Cytotoxic T cell (primary cell): ENCODE results near the gene ARMC9.

DNA sequence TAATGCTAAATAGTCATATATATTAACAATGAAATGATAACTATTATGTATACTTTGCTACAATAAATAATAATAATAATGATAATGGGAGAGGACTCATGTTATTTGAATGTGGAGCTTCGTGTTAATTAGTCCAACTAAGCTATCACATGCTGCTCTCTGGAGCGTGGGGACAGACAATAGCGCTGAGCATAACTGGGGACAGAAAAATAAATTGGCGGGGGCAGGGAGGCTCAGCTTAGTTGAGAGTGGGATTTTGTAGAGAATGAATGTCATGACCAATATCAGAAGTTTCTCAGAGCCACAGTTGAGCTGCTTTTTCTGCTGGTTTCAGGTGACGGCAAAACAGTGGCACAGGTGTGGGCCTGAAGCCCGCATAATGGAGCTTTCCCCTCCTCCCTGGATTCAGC, 111.2 kb upstream of the CAB39 start:
- PRO-cap, 2 experiments, result no peak in any of the 2 experiments

DNA sequence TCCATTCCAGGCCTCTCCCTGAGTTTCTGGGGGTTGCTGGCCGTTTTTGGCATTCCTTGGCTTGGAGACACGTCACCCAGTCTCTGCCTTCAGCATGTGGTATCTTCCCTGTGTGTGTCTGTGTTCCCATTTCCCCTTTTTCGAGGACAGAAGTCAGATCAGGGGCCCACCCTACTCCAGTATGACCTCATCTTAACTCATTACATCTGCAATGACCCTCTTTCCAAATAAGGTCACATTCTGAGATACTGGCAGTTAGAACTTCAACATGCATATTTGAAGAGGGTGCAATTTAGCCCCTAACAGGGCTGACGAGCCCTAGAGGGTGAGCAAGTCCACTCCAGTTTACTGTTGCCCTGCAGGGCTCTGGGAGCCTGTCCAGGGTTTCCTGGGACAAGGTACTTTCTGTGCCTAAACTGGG, 45.4 kb upstream of the CAB39 start:
- PRO-cap, 2 experiments, result no peak in any of the 2 experiments

- PRO-cap, 2 experiments, result no peak in any of the 2 experiments
Measured at GRCh38 chr2:230668500-230669229, 44.0 kb upstream of the CAB39 start.

DNA sequence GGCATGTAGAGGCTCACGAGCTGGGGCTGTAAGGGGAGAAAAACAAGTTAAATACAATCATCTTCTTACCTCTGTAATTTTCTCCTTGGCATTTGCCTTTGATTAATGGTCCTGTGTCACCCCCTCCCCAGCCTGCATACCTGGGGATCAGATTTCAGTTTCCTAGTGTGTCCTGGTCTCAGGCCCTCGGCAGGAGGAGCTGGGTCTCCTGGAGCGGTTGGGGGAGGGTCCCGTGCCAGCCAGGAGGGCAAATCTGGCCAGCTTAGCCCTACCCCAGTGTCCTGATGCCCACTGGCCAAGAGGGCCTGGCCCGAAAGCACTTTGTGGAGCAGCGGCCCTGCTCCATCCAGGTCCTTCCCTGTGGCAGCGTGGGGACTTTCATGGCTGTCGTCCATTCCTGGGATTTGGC, 3.8 kb downstream of the ITM2C start:
- PRO-cap, 2 experiments, result no peak in any of the 2 experiments

DNA sequence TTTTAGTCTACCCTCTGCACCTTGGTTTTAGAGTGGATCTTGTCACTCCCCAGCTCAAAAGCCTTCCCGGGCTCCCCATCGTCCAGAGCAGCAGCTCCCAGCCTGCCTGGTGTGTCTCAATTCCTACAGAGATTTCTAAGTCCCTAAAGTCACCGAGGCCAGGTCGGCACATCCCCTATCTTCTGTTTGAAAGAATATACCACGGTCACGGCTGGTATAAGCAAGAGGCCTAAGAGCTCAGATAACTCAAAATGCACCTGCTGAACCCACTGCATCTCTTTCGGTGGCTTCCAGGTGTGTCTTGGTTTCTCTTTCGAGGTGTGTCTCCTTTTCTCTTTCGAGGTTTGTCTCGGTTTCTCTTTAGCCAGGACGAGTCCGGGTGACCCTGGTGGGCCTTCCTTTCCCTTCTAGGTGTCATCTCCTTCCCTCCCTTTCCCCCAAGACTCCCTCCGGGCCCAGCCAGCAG, 8.2 kb downstream of the ITM2C start:
- PRO-cap, 2 experiments, result no peak in any of the 2 experiments

DNA sequence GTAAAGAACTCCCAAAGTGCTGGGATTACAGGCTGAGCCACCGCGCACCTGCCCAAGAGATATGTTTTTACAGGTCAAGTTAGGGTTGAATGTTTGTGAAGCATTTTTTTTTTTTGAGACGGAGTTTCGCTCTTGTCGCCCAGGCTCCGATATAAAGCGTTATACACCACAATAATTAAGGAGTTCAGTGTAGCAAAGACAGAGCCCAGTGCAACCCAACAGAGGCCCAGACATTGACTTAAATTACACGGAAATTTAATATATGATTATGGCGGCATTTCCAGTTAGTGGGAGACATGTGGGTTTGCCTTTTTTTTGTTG, 15.3 kb downstream of the ITM2C start:
- PRO-cap, 2 experiments, result no peak in any of the 2 experiments

- PRO-cap, 2 experiments, result no peak in any of the 2 experiments
Measured at GRCh38 chr2:231052621-231053323, 3.9 kb upstream of the PSMD1 start.

DNA sequence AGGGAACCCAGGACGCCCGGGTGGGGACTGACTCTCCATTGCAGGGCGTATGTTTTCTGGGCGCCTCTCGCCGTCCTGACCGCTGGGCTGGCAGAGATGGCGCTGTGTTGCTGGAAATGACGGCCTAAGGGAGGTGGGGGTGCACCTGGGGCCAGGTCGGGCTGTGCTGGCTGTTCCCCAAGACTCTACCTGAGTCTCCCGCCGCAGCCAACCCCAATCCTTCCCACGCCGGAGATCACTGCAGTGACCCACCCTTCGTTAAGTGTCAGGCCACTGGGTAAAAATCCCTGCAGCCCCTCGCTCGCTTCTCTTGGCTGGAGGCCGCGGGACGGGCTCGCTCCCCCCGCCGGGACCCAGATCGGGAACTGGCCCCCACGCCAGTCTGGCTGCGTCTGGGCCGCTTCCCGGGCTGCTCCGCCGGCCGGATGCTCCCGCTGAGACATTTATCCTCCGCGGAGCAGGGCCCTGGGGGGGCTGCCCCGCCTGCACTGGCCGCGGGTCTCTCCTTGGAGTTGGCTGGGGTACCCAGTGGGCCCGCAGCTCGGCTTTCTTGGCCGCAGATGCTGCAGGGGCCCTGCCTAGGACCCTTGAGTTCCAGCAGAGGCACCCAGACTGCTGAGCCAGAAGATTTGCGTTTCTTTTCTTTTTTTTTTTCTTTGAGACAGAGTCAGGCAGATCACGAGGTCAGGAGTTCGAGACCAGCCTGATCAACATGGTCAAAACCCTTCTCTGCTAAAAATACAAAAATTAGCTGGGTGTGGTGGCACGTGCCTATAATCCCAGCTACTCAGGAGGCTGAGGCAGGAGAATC, 7.7 kb upstream of the ARMC9 start:
- PRO-cap, 2 experiments, result no peak in any of the 2 experiments

- PRO-cap, 2 experiments, result peak in 1 of 2 experiments; most common plus-strand start chr2:231198676 (in 1); most common minus-strand start chr2:231198491 (in 1)
Measured at GRCh38 chr2:231198116-231199222, at the start of gene ARMC9. Gene ARMC9 (plus strand): TSS chr2:231198631.

- PRO-cap, 2 experiments, result no peak in any of the 2 experiments
Measured at GRCh38 chr2:231244758-231245550, 46.5 kb downstream of the ARMC9 start.

- PRO-cap, 2 experiments, result no peak in any of the 2 experiments
Measured at GRCh38 chr2:231318243-231318876, 77.2 kb upstream of the B3GNT7 start.

GRCh38 chr2:231409628-231410363, 14.3 kb downstream of the B3GNT7 start:
- PRO-cap, 2 experiments, result no peak in any of the 2 experiments

DNA sequence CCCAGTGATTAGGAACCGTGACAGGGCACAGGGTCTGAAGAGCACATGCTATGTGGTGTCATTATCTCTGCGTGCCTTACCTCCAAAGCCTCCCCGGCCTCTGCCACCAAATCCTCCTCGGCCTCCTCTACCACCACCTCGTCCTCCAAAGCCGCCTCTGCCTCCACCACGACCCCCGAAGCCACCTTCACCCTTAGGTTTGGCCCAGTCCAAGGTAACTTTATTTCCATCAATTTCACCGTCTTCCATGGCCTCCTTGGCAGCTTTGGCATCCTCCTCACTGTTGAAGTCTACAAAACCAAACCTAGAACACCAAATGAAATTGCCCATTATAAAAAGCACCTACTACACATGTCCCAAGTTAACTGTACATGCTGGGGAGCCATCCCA, 9.0 kb downstream of the NCL start:
- PRO-cap, 2 experiments, result peak in 1 of 2 experiments; most common minus-strand start position 282 of the sequence (in 1)

DNA sequence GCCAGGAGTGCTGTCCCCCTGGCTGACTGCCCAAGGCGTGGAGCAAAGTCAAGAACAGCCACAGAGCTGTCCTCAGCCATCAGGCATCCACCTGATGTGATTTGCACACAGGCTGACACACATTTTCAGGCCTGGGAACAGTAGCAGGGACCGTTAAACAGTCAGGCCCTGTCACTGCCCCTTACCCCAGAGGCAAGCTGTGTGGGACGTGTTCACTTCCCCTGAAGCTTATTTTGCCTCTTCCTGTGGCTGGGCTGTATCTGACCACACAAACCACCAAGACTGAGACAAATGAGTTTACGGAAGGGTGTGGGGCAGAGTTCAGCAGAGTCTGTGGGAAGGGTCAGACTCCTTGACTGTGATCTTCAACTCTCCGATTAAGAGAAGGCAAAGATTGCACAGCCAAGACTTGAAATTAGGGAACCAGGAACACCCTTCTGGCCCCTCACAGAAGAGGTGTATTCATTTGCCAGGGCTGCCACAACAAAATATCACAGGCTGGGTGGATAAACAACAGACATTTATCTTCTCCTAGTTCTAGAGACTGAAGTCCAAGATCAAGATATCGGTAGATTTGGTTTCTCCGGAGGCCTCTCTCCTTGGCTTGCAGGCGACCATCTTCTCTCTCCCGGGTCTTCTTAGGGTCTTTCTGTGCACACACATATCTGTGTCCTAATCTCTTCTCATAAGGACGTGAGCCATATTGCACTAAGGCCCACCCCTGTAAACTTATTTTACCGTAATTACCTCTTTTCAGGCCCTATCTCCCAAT, 15.4 kb upstream of the NMUR1 start:
- PRO-cap, 2 experiments, result peak in 1 of 2 experiments; most common plus-strand start position 317 of the sequence (in 1); most common minus-strand start position 203 of the sequence (in 1)

GRCh38 chr2:231554741-231555600, 24.7 kb upstream of the NMUR1 start:
- PRO-cap, 2 experiments, result no peak in any of the 2 experiments

GRCh38 chr2:231604039-231604965, 11.6 kb downstream of the TEX44 start:
- PRO-cap, 2 experiments, result peak in 2 of 2 experiments; most common plus-strand start chr2:231604911 (in 2); most common minus-strand start chr2:231604673 (in 1)

- PRO-cap, 2 experiments, result no peak in any of the 2 experiments
Measured at GRCh38 chr2:231612756-231612945, 20.0 kb downstream of the TEX44 start.

DNA sequence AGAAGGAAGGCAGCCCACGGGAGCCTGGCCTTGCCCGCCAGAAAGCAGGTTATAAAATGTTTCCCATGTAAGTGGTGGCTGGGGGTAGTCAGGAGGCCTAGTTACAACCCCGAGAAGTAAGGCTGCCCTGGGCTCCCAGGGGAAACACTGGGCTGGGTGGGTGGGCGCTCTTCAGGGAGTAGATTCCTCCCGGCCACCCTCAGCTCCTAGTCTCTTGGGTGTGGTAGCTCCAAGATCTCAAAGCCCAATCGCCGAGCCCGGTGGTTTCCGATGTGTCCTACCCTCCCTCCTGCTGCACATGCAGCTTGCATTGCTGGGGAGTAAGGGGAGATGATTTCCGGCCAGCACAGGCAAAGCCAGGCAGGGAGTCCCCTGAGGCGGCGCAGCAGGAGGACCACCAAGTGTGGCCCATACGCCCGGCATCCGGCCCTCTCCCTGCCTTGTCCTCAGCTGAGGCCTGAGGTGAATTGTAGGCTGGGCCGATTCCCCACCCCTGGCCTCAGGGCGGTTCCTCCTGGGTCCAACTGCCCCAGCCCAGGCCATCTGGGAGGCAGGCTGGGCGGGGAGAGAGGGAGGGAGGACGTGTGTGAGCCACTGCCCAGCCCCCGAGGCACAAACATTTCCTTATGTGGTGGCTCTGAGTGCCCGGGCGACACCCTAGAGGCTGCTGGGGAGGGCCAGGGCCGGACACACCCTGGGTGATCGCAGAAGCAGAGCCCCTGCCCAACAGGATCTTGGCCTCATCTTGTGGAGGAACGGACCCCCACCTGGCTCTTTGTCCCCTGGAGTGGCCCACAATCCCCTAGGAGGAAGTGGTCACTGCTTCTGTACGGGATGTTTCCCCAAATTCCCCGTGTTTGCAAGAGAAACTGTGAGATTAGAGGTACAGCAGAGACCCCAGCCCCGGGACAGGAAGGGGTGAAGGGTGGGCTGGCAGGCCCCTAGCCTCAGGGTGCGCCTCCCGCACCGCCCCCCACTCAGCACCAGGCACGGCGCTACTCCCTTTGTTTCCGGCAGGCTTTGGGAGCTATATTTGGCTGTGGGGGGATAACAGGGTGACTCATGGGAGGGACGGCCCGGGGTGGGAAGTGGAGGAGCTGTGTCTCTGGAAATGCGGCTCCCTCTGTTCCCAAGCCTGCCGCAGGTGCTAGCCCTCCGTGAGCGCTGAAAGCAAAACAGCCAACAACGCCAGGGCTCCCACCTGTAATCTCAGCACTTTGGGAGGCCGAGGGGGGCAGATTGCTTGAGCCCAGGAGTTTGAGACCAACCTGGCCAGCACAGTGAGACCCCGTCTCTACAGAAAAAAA, 41.9 kb upstream of the PTMA start:
- PRO-cap, 2 experiments, result peak in 1 of 2 experiments; most common plus-strand start position 660 of the sequence (in 1); most common minus-strand start position 437 of the sequence (in 1)

DNA sequence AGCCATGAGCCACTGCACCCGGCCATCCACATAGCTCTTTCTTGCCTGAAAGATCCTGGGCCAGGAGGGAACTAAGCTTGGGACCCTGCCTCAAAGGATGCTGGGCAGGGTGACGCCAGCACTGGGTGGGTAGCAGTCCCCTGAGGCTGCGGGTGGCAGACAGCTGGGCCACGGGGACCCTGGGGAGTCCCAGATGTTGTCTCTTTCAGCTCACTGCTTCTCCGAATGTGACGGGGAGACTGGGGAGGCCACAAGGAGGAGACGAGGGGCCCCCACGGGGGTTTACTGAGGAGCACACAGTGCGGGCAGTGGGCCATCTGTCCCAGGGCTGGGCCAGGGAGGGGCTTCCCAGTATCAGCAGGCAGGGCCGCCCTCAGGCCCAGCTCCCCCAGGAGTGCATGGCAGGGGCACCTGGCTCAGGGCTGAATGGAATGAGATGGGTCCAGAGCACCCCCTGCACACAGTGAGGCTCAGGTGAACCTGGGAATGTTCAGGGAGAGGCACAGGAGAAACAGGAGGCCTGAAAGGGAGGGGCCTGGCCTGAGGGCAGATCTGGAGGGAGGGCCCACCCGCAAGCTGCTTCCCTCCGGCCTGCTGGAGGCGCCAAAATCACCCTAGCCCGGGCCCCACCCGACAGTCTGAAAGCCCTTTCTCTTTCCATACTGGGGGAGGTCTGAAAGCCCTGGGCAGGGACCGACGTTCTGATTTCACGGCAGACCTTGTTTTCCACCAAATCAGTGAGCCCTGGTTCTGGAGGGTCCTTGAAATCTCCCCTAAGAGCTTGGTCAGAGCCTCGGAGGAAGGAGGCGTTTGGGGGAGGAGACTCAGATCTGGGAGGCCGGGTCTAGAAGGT, 35.6 kb upstream of the PTMA start:
- PRO-cap, 2 experiments, result no peak in any of the 2 experiments

DNA sequence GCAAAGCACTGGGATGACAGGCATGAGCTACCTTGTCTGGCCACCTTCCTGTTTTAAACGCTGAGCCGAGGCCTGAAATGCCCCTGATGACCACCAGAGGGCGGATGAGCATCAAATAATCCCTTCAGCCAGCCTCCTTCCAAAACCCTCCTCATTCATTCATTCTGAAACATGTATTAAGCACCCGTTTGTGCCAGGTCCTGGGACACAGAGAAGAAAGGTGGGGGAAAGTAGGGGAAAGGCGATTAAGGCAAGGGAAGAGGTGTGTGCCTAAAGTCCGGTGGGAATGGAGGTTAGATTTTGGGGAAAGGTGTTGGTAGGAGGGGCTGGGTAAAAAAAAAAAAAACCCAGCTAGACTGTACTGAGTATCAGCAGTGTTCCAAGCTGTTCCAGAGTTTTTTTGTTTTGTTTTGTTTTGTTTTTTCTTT, 30.6 kb upstream of the PTMA start:
- PRO-cap, 2 experiments, result no peak in any of the 2 experiments